Type B pancreatic cell (in vitro differentiated cells): ENCODE measurements around the genes PPP2R5D, TTBK1, SLC22A7 and RSPH9.

- PRO-cap = bidirectional peak, plus-strand start at chr6:42929482, minus-strand start at chr6:42929107
Observed at GRCh38 chr6:42928728-42929353, 439 bp upstream of the CNPY3 start.

DNA sequence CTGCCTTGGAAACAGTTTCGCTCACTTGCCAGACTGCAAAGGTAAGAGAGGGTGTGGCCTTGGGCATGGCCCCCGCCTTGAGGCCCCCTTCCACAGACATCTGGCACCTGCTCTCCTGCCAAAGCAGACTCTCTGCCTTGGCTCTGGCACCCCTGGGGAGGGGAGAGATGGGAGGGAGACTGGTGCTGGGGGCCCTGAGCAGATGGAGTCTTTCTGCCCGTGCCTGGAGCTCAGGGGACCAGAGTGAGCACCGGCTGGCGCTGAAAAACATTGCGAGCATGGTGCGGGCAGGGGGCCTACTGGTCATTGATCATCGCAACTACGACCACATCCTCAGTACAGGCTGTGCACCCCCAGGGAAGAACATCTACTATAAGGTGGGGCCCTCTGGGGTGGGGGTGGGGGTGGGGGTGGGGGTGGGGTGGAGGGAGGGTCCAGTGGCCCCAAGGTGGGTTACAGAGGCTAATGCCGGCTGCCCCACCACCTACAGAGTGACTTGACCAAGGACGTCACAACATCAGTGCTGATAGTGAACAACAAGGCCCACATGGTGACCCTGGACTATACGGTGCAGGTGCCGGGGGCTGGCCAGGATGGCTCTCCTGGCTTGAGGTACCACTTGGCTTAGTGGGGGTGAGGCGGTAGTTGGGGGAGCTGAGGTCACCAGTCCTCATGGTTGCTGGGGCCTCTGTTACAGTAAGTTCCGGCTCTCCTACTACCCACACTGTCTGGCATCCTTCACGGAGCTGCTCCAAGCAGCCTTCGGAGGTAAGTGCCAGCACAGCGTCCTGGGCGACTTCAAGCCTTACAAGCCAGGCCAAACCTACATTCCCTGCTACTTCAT lies 2.5 kb downstream of the GNMT start:
- PRO-cap = no peak

- PRO-cap = no peak
Observed at GRCh38 chr6:42968908-42969937, 8.7 kb downstream of the GNMT start.

GRCh38 chr6:42983890-42985120 lies at the start of gene PPP2R5D:
PPP2R5D (plus strand) TSS chr6:42984570.
- PRO-cap = bidirectional peak, plus-strand start at chr6:42984589, minus-strand start at chr6:42984282

DNA sequence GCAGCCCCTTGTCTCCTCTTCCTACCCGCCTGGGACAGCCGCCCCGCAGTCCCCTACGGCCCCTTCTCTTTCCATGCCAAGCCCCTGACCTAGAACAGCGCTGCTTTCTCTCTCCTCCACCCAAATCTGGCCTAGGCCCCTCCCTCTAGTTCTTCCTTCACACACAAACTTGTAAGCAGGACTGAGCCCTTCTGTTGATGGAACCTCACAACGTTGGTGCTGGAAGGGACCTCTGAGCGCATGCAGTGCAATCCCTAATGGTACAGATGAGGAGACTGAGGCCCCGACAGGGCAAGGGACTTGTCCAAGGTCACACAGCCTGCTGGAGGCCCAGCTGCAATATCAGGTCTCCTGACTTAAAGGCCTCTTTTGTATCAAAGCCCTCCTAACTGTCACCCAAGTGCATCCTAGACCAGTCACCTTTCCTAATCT lies 767 bp downstream of the PPP2R5D start:
- PRO-cap = no peak

DNA sequence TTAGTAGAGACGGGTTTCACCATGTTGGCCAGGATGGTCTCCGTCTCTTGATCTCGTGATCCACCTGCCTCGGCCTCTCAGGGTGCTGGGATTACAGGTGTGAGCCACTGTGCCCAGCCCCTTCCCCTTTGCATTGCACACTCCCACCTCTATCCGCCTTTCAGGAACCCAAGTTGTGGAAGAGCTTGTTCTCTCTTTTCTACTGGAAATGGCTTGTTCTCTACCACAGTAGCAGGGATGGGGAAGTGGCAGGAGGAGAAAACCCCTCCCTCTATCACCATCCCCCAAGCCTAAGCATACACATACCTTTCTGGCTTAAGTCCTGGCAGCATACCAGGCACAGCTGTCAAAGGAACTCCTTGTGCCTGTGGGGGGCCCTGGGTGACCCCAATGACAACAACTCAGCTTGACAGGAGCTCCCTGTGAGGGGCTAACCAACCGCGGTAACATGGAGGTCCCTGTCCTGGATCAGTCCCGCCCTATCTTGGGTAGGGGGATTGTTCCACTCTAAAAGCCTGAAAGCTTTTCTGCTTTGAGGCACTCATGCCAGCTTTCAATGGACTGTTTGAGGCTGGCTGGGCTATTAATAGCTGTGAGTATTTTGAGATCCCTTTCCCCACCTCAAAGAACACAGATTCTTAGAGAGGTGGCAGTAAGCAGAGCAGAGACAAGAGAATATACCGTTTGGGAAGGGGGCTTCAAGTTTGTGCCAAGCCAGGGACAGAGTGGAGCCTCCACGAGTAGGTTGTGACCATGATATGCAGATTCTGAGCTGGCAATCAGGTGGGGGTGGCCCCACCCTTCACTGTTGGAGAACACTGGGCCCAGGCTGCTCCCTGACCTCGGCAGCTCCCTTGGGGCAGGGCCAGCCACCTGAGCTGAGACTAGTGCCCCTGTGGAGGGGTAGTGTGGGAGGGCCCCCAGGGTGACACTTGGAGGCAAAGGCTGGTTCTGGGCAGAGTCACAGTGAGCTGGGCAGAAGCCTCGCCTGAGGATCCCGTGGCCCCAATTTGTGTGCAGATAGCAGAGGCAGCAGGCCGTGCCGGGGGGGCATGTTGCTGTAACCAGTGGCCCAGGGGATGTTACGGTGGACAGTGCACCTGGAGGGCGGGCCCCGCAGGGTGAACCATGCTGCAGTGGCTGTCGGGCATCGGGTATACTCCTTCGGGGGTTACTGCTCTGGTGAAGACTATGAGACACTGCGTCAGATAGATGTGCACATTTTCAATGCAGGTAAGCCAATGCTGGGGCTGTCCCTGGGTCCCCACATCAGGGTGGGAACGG lies 2.5 kb downstream of the KLHDC3 start:
- PRO-cap = no peak

GRCh38 chr6:43243053-43243791 lies at the start of gene TTBK1:
TTBK1 (plus strand) TSS chr6:43243481.
- PRO-cap = no peak

DNA sequence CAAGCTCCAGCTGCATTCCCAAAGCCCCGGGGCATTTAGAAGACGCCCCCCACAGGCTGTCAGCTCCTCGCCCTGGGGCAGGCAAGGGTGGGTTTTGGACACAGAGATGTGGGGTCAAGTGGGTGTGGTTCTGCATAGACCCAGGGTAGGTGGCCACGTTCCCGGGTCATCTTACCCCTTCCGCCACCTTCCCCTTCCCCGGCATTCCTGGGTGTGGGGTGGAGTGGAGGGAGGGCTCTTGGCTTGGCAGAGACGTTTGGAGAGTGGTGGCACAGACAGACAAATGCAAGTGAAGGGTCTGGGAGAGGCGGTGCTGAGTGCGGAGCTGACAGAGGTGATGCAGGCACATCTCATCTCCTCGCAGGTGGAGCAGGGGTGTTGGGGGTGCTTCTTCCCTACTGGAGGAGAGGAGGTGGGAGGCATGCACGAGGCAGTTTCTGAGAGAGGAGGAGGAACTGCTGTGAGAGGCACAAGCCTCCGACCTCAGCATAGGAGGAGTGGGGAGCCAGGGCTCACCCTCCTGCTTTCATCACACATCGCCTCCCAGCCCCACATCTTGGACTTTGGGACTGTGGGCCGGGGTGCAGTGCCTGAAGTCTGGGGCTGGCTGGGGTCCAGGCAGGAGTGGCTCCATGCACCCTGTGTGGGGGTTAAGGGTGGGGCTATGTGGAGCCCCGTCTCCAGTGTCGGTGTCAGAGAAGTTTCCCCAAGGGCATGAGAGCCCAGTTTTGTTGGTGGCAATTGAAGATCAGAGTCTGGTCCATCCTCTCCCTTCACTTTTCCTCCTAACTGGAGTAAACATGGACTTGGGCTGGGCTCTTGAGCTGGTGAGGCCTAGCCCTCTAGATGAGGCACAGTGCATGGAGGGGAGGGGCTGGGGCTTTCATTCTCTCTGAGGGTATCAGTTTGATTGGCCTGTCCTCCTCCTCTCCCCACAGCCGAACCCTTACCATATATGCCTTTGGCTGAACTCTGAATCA lies 20.3 kb upstream of the SLC22A7 start:
- PRO-cap = no peak

DNA sequence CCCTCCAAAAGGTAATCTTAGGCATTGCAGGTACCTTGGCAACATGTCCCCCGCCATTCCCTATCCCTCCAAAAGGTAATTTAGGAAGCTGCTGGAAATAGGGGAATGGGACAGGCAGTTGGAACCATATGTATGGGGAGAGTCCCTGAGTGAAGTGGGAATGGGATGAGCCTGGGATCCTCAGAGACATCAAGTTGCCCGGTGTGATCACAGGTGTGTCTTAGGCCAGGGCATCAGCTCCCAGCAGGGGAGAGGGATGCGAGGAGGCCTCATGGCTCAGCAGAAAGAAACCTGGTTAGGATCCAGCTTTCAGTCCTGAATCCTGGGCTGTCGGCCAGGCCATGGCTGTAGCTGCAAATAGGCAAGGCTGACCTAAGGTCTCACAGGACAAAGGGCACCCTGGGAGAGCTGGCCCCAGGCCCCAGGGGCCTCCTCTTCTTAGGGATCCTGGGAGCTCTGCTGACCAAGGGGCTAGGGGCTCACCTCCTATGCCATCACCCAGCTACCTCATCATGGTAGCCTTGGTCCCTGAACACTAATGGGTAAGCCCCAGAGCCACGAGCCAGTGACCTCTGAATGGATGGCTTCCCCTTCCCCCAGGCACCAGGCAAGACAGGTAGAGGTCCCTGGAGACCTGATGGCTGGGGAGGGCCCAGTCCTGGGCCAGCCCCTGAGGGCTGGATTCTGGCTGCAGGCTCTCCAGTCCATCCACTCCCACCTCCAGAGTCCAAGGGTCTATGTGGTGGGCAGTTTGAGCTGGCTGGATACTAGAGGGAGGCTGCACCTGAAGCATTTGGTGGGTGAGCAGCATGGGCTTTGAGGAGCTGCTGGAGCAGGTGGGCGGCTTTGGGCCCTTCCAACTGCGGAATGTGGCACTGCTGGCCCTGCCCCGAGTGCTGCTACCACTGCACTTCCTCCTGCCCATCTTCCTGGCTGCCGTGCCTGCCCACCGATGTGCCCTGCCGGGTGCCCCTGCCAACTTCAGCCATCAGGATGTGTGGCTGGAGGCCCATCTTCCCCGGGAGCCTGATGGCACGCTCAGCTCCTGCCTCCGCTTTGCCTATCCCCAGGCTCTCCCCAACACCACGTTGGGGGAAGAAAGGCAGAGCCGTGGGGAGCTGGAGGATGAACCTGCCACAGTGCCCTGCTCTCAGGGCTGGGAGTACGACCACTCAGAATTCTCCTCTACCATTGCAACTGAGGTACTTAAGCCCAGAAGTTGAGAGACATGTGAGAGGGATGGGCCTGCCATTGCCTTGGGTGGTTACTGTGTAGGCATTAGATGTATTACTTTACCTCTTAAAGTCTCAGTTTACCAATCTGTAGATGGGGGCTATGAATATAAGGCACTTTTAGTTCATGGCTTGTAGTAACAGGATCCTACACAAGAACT lies at the start of gene SLC22A7:
SLC22A7 (plus strand) TSS at position 711 of the 1,393 bp plus-strand sequence.
- PRO-cap = no peak

GRCh38 chr6:43336320-43336705 lies 27.7 kb upstream of the CRIP3 start:
- PRO-cap = no peak

DNA sequence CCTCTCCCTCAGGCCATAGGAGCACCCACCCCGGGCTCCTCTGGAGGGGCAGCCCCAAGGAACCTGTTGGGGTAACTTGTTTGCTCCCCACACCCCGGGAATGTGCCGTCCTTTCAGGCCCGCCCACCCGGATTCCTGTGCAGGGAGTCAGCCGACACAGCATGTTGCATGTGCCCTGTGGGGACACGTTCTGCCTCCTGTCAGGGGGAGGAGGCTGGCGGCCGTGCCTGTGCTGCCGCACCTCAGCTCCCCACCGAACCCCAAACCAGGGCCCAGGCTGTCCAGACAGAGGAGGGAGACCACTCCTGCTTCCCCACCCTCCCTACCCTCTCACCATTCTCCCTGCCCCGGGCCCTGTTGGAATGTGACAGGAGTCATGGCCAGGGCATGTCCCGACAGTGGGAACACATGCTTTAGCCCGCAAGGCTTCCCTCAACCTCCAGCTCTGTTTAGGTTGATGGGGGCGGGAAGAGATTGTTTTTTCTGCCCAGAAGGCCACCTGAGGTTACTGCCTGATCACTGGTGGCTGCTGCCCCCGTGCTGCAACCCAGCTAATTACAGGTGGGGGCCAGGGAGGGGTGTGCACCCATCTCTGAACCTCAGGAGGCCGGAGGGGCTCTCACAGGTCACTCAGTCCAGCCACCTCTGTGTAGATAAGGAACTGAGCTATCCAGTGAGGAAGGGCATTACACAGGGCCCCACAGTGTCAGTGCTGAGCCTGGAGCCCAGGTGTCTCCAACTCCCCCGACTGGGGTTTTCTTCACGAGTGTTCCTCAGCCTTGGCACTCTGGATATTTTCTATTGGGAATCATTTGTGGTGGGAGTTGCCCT lies 13.6 kb downstream of the LRRC73 start:
- PRO-cap = unidirectional peak, minus-strand start at position 447 of the sequence

- PRO-cap = no peak
Observed at GRCh38 chr6:43520926-43521892, 4.3 kb downstream of the POLR1C start.

DNA sequence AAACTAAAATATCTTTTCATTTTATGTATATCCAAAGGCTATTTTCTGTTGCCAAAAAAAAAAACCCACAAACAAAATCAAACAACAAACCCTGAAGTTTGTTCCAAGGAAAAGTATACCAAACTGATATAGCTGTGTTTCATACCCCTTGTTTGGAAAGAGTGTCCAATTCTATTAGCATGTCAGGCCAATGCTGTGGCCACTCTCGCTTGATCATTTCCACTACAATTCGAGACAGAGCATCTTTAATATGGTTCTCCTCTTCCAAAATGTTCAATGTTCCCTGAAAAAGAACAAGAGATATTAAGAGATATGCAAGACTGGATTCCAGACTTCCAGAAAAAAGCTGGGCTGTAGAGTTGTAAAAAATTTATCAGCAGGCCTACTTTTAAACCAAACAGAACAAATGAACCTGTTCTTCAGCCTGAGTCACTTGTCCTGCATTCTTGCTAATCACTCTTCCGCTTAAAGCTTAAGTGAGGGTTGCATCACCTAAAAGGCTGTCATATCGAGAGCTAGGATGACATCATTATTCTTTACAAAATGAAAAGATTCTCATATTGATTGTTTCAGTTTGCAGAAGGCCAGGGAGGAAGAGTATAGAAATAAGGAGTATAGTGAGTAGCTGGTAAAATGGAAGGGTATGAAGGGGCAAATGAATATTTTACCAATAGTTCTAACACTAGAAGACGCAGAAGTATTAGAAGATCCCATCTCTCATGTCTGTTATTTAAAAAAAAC lies 5.0 kb downstream of the XPO5 start:
- PRO-cap = no peak

DNA sequence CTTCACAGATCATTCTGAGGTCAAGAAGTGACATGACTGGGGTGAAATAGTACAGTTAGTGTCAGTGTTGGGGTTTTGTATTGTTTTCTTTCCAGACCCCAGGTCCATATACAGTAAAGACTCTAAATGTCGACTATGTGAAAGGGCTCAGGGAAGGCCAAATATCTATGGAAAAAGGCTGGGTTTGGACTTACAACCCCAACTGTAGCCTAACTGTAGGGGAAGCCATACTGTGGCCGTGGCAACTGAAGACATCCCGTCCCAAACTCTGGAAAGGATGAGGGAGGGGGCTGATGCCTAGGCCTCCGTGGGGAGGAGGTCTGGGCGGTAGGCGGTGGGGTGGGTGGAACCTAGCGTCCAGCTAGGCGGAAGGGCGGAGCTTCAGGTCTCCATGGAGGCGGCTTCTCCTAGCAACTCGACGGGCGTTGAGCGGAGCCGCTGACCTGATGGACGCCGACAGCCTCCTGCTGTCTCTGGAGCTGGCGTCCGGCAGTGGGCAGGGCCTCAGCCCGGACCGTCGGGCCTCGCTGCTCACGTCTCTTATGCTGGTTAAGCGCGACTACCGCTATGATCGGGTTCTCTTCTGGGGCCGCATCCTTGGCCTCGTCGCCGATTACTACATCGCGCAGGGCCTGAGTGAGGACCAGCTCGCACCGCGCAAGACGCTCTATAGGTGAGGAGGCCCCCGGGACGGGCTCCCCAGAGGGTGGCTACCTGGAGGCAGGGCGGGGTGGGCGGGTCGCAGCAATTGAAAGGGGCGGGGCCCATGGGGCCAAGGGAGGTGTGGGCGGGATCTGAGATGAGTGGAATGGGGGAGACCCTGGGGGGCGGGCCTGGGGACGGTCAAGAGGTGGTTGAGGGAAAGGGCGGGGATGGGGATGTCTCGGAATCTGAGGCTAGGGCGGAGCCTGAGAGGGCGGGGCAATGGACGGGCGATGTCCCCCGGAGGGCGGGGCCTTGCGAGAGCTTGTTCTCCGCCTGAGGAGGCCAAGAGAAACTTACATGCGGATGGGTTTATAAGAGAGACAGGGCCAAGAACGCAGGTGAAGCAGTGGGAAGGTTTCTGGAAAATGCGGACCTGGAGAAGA lies at the start of gene RSPH9:
RSPH9 (plus strand) TSS at position 384 of the 1,088 bp plus-strand sequence.
- PRO-cap = unidirectional peak, minus-strand start at position 671 of the sequence

DNA sequence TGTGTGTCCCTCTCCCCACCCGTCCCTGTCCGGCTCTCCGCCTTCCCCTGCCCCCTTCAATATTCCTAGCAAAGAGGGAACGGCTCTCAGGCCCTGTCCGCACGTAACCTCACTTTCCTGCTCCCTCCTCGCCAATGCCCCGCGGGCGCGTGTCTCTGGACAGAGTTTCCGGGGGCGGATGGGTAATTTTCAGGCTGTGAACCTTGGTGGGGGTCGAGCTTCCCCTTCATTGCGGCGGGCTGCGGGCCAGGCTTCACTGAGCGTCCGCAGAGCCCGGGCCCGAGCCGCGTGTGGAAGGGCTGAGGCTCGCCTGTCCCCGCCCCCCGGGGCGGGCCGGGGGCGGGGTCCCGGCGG lies 236 bp upstream of the VEGFA start:
- PRO-cap = bidirectional peak, plus-strand start outside the sequence, minus-strand start at position 292 of the sequence

- PRO-cap = no peak
Observed at GRCh38 chr6:43776965-43777715, 7.1 kb downstream of the VEGFA start.

DNA sequence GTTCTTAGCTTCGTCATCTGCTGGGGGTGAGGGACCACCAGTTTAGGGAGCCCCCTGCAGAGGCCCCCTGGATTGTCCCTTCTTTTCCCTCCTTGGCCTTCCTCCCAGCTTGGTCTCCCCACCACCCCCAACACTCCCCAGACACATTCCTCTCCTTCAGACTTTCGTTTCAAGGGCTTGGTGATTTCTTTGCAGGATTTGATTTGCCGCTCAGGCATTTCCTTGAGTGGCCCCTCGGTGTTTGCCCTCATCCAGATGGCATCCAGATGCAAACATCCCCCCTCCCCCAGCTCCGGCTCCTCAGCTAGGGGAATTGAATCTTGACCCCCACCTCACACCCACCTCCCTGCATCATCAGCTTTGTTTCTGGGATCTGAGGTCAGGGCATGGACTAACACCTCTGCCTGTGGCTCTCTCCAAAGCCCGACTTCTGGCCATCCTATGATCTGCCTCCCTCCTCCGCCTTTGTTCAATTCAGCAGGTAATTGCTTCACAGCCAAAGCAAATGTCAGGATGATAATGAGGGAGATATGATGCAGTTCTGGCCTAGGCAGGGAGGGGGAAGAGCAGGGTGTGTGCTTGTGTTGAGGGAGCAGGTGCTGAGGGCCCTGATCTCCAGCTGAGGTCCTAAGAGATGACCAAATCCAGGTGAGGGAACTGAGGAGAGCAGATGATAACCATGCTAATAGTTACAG lies 141.5 kb downstream of the VEGFA start:
- PRO-cap = no peak

DNA sequence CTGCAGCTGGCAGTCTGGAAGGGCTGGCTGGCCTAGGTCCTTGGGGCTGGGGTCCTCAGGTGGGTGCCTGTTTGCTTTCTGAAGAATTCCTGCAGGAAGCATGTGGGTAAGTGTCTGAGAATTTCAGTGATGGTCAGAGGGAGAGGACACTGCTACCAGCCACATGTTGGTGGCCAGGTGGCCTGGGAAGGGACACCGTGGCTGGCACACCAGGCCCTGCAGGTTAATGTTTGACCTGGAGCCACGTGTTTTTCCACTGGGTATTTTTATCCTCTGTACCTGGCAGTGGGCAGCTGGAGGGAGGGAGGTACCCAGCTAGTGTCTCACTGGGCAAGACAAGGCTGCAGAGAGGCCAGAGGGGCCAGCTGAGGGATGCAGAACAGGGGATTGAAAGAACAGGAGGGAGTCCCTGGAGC lies 143.5 kb downstream of the VEGFA start:
- PRO-cap = no peak

DNA sequence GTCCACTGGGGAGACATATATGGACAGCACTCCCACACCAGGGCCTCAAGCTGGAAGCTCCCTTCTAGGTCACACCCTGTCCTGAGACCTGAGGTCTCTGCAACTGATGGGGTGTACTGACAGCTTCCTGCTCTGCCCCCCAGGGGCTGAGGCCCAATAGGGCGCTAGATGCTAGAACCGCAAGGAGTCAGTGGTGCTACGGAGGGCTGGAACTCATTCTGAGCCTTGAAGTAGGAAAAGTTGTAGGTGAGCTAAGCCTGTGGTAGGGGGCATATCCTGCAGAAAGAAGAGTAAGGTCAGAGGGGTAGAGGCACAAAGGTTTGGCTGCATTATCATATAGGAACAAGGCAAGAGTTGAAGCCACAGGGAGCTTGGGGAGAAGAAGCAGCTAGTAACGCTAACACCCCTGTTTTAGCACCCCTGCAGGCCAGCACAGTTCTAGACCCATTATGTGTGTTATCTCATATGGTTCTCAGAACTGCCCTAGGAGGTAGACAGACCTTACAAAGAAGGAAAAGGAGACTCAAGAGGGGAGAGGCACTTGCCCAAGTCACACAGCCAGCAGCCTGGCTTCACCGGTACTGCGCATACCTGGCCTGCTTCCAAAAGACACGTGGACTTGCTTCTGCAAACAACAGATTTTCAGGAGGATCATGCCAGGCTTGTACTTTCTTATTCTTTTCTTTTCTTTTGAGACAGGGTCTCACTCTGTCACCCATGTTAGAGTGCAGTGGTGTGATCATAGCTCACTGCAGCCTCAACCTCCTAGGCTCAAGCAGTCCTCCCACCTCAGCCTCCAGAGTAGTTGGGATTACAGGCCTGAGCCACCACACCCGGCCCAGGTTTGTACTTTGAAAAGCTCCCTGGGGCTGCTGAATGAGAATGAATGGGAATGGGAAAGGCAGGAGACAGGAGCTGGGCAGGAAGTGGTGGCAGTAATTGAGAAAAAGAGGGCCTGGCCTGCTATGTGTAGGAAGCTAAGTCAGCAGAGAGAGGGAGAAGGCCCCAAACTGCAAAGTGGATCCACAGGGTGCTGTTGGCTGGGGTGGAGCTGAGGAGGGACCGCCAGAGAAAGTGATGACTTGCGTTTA lies 156.0 kb downstream of the MRPL14 start:
- PRO-cap = no peak

GRCh38 chr6:44038155-44038574 lies 89.1 kb downstream of the MRPL14 start:
- PRO-cap = no peak